H4 (cell line): ENCODE measurements around the genes LINGO4, THEM5 and LCE1E.

DNA sequence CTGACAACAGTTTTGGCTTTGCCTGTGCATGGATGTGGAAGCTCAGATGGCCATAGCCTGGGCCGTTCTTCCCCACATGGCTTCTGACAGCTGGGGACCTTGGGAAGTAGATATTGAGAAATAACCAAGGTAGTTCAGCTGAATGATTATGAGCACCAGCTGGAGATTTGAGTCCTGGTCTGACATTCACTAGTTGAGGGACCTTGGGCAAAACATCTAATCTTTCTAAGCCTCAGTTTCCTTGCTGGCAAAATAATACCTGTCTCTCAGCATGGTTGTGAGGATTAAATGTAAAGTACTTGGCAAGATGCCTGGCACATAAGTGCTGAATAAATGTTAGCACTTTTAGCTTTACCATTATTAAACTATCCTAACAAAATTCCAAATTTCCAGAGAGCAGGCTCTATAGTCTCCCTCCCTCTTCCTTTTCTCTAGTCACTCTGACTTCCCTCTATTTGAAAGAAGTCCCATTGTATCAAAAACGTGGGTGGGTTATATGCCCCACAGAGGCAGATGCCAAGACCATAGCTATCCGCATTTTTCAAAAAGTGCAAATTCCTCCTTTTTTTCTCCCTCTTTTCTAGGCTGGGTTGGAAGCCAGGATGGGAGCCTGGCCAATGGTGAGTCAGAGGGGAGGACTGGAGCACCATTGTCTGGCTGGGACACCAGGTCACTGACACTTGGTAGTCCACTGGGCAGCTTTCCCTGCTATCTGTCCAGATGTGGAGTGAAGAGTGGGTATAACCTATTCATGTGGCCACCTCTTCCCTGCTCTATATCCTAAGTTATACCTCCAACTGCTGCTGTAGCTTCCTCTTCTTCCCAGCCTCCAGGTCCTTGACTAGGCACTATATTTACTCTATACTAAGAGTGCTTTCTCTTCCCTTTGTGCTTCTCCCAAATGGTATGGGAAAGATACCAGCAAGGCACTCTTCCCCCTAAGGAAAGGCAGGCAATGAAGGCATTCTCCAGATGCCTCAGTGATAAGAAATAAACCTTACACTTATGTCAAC lies 13.2 kb downstream of the PI4KB start:
- RAMPAGE, long total RNA, result no peak

- RAMPAGE, long total RNA, result no peak
Observed at GRCh38 chr1:151427336-151428131, 28.2 kb downstream of the PSMB4 start.

DNA sequence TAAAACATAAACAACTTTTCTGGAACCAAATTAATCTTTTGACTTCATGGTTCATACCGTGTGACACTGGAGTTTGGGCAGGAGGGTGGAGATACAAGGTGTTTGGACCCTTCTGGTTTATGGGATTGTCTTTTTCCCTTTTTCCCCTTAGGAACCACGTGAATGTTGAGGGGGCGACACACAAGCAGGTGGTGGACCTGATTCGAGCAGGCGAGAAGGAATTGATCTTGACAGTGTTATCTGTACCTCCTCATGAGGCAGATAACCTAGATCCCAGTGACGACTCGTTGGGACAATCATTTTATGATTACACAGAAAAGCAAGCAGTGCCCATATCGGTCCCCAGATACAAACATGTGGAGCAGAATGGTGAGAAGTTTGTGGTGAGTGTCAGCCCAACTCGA lies 26.9 kb downstream of the SNX27 start:
- RAMPAGE, long total RNA, result no peak

DNA sequence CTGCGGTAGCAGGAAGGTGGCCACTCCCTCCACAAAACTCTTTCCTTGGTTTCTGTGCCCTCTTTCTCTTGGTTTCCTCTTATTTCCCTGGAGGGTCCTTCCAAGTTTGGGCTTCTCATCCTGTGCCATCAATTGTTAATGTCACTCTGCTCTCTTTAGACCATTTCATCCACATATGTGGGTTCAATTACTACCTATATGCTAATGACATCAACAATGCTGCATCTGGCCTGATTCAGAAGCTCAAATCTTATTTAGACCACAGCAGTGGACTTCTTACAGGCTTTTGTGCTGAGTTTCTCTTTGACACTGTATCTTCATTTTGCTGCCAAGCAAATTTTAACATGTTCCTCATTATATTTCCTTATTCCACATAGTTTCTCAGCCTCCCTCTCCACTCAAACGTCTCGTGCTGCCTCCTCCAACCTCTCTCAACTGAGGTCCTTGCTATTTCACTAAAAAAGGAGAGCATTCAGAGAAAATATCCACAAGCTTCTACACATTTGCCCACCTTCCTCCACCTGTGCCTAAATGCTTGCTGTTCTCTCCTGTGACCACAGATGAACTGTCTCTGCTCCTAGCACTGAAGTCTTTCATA lies 6.6 kb downstream of the TDRKH start:
- RAMPAGE, long total RNA, result no peak

- RAMPAGE, long total RNA, result no peak
Observed at GRCh38 chr1:151805196-151805686, at the start of gene LINGO4. Gene LINGO4 (minus strand): TSS chr1:151805419.

DNA sequence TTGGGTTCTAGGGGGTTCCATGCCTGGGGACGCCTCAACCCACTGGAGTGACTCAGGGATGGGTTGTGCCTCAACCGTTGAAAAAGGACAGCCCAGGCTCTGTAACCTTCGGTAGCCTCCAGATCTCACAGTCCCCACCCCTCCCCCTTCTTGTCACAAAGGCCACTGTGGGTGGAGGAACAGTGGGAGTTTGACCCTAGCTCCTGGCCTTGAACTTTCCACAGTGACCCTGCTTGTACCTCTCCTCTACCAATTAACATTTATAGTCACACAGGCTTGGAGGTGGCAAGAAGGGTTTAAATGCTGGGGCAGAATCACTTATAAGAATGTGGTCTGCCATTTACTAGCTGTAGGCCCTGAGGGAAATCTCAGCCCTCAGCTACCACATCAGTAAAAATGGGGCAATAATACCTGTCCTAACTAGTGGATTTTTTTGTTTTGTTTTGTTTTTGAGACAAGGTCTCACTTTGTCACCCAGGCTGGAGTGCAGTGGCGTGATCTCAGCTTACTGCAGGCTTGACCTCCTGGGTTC lies 2.8 kb upstream of the RORC start:
- RAMPAGE, long total RNA, result no peak

GRCh38 chr1:151853424-151853975 lies at the start of gene THEM5:
Gene THEM5 (minus strand): TSS chr1:151853712.
- RAMPAGE, long total RNA, result no peak

- RAMPAGE, long total RNA, result no peak
Observed at GRCh38 chr1:151953409-151953711, 40.3 kb downstream of the S100A10 start.

DNA sequence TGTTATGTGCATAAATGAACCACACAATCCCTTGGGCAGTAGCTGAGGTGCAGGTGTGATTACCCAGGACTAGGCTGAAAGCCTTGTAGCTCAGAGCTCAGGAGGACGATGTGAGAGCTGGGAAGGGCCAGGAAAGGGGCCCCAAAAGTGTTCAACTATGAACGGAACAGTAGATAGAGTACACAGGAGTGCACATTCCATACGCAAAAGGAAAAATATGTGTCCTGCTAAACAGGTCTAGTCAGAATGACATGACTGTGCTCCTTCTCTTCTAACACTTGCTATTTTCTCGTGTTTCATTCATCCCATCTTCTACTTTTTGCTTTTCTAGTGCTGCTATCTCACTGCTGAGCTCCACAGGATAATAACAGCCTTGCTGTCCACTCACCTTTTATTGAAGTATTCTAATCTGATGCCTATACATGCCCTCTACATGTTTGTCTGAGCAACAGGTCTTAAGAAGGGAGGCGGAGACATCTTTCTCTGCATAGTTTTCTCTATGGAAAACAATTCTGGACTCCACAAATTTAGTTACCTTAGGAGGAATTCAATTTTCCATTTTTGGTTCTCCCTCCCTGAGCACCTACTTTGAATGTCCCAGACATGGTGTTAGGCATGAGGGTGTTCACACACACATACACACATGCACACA lies 3.5 kb downstream of the S100A10 start:
- RAMPAGE, long total RNA, result no peak

GRCh38 chr1:151990830-151991423 lies 2.7 kb downstream of the S100A10 start:
- RAMPAGE, long total RNA, result no peak

- RAMPAGE, long total RNA, result no peak
Observed at GRCh38 chr1:151991424-151992086, 2.1 kb downstream of the S100A10 start.

GRCh38 chr1:152001041-152001822 lies 7.6 kb upstream of the S100A10 start:
- RAMPAGE, long total RNA, result no peak

DNA sequence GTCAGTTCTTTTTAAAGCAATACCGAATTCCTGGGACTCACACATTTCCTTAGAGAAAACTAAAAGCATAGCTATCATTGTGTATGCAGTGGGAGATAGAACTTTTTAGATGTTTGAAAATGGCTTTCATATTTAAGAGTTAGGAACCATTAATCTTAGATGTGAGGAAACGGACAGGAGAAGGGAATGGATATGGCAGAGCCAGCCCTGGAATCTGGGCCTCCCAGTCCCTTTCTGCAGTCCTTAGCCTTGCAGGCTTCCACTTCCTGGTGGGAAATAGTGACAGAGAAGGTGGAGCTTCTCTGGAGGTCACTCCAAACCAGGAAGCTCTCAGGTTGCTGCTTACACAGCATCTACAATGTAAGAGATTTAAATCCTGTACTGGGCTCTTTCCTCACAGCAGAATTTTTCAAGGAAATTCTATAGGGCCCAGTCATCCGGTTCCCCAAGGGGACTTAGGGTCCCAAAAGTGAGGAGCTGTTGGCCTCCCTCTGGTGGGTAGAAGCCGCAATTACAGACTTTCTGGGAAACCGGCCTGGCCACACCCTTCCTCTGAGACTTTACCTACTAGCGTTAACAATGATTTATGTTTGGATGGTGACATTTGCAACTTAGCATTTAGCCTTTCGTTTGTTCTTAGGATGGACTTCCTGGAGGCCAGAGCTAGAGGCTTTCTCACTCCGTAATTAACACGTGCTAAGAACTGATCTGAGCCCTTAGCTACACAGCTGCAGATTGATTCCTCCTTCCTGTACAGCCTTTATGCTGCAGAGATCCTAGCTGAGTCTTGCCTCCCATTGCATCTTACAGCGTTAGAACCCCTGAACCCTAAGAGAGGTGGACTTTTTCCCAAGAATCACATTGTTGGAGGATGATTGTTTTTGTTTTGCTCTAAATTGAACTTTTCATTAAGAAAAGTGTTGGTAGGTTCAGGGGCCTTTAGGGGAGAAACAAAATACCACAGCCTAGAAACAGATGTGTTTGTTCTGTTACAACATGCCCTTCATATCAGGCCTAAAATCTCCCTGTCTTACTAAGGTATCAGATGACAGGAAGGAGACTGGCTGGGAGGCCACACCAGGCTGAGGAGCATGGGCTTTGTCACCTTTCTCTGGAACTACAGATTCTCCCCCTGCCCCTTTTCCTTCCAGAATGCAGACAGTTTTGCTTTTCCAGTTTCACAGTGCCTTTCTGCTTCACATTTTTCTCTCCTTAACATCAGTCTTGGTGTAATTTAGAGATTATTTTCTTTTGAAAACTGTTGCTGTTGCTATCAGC lies 2.1 kb downstream of the S100A11 start:
- RAMPAGE, long total RNA, result no peak

- RAMPAGE, long total RNA, result no peak
Observed at GRCh38 chr1:152167848-152168420, 8.9 kb upstream of the RPTN start.

DNA sequence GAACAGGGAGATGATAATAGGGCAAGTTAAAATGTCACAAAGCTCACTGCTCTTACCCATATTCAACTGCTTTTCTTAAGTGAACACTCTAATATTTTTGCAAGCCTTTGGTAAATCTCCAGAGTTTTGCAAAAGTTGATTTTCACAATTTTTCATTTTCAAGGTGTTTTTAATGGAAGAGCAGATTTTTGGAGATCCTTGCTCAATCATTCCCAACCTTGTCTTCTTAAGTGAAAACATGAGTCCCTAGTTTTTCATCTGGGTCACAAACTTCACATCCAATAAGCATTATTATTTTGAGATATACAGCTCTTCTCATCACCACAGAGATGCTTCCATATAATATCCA lies 4.0 kb upstream of the LCE3E start:
- RAMPAGE, long total RNA, result no peak

DNA sequence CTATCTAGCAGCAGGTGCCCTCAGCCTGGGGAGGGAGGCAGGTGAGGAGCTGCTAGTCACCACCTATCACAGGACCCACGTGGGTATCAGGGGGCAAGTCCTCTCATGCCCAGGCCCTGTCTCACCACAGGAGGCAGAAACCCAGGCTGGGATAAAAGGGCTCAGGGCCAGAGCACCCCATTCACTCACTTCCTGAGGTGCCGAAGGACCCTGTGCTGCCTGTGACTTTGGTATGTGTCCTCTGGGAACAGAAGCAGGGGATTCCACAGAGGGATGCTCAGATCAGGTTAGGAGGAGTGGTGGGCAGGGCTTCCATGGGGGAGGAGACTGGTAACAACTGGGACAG lies at the start of gene LCE1E:
Gene LCE1E (plus strand): TSS at position 180 of the 346 bp plus-strand sequence.
- RAMPAGE, long total RNA, result no peak

DNA sequence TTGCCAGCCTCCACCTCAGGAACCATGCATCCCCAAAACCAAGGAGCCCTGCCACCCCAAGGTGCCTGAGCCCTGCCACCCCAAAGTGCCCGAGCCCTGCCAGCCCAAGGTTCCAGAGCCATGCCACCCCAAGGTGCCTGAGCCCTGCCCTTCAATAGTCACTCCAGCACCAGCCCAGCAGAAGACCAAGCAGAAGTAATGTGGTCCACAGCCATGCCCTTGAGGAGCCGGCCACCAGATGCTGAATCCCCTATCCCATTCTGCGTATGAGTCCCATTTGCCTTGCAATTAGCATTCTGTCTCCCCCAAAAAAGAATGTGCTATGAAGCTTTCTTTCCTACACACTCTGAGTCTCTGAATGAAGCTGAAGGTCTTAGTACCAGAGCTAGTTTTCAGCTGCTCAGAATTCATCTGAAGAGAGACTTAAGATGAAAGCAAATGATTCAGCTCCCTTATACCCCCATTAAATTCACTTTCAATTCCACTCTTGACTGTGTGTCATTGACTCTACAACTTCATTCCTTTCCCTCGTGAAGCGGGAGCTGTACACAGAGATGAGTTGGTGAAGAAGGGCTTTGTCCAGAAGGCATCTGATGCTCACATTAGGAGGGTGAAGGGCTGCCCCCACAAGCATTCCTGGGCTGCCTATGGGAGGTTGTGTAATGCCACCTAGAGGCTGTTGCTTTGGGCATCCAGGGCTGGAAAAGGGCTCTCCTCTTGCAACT lies 1.6 kb downstream of the SPRR1B start:
- RAMPAGE, long total RNA, result no peak

DNA sequence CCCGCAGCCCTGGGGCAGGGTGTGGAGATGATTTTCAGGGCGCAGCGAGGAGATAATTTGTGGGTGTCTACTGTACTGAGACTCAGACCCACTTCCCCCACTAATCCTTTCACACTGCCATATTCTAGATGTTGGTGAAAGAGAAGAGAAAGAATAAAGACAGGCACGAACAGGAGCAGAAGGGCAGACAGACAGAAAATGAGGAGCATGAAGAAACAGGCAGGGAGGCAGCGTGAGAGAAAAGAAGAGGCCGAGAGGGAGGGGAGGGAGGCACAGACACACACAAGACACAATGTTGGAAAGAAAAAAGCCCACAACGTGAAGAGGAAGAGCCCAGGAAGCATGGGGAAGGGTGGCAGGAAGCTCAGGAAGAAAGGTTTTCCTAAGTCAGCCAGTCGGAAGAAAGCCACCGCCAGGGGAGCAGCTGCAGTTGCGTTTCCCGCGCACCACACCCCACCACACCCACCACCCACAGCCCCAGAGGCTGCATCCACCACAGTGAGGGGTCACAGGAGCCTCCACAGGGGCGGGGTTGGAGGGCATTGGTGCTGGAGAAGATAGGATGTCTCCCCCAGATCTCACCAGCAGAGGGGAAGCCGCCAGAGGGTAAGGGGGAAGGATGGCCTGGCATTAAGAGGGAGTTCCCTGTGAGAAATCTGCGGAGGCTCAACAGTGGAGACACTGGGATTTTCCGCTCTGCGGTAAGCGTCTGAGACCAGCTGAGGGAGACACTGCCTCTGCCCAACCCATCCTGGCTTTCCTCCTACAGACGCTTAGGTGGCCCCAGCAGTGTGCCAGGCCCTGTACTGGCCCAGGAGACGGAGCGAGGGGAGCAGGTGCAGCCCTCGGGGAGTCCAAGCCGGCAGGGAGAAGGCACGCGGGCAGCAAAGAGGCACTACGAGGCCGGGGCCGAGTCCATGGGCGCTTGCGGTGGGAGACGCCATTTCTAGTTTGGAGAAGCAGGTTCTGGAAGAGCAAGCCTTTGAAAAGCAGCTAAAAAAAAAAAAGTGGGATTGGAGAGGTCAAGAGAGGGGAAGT lies 20.0 kb downstream of the PGLYRP3 start:
- RAMPAGE, long total RNA, result no peak

DNA sequence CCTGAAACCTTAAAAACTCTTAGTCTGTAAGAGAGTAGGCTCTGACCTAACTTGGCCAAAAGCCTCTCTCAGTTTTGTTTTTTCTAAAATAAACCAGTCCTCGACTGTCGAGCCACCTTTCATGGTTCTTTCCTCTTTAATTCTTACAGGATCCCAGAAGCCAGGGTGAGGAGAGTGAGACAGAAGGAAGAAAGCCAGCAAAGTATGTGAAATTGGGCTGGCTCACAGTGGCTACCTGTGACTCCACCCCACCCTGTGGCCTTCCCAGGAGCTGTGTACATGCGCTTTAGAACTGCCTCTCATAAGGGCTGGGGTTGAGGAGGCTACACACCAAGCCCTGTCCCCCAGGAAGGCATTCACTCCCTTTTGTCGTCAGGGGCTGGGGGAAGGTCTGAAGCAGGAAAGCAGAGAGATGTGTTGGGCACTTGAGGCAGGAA lies 4.5 kb downstream of the PGLYRP4 start:
- RAMPAGE, long total RNA, result no peak

DNA sequence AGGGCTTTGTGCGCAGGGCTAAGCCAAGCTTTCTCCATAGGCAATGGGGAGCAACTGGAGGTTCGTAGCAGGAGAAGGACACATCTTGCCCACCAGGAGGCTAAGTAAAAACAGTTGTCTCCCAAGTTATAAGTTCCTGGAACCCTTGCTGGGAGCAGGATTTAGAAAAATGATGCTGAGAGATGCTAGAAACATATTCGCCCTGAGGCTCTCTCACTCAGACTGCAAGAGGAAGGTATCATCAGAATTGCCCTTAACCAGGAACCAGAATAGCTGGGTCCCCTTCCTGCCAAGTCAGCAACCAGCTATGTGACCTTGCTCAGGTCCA lies 717 bp upstream of the S100A9 start:
- RAMPAGE, long total RNA, result no peak